Keratinocyte (primary cell): ENCODE data around the gene PEMT.

DNA sequence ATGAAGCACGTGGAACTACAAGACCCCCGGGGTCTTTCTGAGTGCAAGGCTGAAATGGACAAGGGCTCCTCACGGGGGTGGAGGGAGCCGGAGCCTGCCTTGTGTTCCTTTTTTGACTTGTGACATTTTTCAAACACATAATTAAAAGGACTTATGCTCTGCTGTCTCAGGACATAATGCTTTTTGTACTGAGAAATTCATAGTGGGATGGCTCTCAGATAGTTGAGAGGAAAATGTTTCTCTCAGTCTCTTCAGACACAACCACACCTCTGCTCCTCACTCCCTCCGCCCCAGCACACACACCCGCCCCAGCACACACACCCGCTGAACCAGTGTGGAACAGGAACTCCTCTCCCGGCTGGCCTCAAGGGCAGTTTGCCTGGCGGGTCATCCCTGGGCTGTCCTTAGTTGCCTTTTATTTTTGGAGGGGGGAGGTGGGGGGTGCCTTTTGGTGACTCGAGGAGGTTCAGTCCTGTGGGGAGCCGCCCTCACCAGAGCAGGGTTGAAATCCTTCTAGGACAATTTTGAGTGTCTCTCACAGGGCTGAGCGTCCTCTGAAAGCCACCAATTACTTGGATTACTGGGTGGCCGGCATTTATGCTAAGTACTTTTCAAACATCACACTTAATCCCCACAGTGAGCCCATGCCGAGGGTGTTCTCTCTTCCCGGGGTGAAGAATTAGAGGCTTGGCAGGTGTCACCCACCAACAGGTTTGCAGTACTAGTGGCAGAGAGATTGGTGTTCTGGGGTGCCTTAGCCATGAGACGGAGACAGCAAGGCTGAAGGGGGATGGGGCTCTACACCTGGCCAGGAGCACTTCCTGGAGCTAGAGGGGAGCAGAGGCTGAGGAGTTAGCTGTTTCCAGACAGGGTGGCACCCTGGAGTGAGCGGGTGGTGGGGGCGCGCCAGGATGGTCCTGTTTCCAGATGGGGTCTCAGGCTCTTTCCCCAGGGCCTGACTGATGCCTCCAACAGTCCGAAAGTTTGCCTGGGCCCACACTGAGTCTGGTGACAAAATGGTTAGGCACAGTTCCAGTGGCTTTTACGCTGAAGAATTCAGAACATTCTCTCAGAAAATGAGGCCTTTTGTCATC is 2.8 kb downstream of the RASD1 start:
CAGE:
- cytosol, long polyA minus RNA: no peak
- cytosol, long polyA plus RNA: no peak
- long polyA plus RNA: no peak
- nucleus, long polyA minus RNA: no peak
- nucleus, long polyA plus RNA: no peak

DNA sequence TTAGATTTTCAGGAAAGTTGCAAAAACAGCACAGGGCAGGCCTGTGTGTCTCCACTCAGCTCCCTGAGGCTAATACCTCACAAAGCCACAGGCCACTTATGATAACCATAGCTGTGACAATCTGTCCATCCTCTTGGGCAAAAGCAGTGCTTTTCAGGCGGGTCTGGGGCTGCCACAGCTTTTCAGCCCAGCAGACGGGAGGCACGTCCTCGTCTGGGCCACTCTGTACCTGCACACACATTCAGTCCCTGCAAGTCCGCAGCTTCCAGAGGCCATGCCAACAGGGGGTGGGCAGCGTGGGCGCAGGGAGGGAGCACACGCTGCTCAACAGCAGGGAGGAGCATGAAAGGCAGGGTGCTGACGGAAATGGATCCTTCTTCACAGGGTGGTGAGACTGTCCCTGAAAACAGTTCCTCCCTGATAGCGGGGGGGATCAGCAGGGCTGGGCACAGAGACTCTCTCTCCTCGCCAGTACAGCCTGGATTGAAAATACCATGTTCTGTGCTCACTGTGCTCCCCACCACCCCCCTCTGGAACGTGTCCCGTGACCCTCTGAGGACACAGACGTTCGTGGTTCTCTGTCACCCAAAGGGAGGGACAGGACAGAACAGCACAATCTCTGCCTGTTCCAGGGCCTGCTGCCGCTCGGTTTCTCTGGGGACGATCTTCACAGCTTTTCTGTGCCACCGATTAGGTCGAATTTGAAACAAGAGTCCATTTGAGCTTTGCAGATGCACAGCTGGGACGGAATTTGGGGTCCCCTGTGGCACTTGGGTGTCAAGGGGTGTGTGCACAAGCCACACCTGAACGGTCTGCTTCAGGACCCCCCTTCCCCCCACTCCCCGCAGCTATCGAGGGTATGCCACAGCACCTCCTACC is 41.6 kb downstream of the PEMT start:
CAGE:
- cytosol, long polyA minus RNA: no peak
- cytosol, long polyA plus RNA: no peak
- long polyA plus RNA: no peak
- nucleus, long polyA minus RNA: no peak
- nucleus, long polyA plus RNA: no peak

DNA sequence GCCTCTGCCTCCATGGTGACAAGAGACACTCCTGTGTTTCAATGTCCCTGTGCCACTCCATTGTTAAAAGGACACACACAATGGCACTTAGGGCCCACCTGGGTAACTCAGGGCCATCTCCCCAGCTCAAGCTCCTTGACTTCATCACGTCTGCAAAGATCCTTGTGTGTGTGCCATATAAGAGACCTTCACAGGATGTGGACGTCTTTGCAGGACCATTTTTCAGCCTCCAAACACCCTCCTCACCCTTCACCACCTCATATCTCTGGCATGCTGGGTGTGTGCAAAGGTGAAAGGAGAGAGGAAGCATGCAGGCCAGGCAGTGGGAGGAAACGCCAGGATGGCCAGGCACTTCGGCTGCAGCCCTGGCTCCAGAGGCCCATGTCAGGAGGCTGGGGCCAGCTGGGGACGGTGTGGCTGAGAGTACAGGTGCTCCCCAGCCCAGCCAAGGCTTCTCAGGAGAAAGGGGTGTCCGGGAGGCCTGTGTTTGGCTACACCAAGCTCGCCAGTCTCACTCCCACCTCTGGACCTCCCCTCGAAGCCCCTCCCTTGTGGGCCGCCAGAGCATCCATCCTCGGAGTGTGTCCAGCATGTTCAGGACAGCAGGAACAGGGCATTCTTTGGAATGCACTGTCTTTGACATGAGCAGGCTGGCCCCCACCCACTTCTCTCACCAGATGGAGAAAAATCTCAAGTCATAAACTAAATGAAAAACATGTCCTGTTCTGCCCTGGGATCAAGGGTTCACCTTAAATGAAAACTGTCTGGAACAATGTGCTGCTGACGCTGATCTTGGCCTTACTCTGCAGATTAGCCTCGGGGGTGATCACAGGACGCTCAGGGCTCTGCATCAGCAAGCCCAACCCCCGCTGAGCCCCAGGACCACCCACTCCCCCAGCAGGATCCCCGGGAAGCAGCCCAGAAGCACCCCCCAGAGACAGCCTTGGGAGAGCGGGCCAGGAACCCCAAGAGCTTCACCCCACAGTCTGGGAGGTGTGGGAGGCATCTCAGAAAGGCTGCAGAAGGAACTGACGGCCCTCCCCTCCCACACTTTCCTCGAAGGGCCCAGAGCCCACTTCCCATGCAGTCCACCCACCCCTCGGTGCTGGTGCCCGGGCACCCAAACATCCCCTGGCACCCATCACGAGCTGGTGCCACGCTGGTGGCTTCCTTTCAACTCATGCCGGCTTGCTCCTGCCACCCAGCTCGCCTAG is 15.9 kb downstream of the PEMT start:
CAGE:
- cytosol, long polyA minus RNA: no peak
- cytosol, long polyA plus RNA: no peak
- long polyA plus RNA: no peak
- nucleus, long polyA minus RNA: no peak
- nucleus, long polyA plus RNA: no peak

DNA sequence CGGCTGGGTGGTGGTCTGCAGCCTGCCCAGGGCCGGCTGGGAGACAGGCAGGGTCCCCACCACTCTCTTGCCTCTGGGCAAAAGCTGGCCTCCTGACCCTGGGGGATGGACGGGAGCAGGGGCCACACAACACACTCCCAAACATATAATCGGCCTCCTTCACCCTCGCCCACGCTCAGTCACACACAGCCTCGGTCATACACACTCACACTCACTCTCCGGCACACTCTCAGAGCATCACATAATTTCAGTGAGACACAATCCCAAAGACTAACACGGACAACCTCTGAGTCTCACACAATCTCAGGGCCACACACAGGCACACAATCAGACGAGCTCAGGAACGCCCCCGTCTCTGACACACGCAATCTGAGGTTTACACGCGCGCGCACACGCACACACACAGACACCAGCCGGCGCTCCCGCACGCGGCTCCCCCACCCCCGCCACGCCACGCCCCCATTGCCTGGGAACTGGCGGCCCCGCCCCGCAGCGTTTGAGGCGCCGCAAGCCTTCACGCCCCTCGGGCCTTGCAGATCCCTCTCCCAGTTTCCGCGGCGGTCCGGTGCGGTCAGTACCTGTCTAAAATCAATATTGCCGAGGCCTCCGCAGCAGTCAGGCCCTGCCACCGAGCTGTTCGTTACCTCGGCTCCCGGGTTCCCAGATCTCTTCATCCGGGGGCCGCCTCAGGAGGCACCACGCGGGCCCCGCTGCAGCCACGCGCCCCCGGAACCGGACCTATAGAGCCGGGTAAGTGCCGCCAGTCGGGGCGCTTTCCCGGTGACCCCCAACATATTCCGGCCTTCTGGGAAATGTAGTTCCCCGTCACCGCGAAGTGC is at the start of gene PEMT:
Gene PEMT, minus strand, starts transcription at position 756 of the 839 bp plus-strand sequence.
CAGE:
- cytosol, long polyA minus RNA: start-site peak on the minus strand centred at position 748 of the sequence, 24 bp wide, 38 reads
- cytosol, long polyA plus RNA: no peak
- long polyA plus RNA: start-site peak on the minus strand centred at position 691 of the sequence, 104 bp wide, 506 and 132 reads in 2 replicates
- nucleus, long polyA minus RNA: start-site peak on the minus strand centred at position 749 of the sequence, 19 bp wide, 36 reads
- nucleus, long polyA plus RNA: start-site peak on the minus strand centred at position 695 of the sequence, 107 bp wide, 82 and 43 reads in 2 replicates

GRCh38 chr17:17696714-17697796 is 15.8 kb downstream of the RAI1 start:
CAGE:
- cytosol, long polyA minus RNA: no peak
- cytosol, long polyA plus RNA: no peak
- long polyA plus RNA: no peak
- nucleus, long polyA minus RNA: no peak
- nucleus, long polyA plus RNA: no peak

DNA sequence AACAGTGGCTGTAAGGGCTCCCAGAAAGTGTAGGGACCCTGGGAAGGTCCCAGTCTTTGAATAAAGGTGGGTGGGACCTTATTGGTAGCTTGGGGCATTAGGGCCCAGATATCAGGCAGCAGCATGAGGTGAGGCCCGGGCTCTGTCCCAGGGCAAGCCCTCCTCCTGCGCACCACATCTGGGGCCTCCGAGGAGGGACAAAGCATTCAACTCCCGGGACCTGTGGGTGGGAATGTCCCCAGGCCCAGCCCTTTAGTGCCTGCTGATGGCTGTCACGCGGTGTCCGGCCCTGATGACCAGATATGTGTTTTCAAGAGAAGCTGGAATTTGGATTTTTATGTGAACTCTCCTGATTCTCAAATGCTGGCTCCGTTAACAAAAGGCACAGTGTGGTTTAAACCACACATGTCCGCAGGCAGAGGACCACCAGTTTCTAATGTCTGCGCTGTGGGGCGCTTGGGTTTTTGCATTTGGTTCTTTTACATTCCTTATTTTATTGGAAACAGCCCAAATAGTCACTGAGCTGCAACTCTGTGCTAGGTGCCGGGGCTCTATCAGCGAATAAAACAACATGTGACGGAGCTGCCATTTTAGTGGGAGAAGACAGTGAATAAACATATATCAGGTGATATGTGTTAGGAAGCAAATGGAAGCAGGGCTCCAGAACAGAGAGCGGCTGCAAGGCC is 30.5 kb downstream of the RAI1 start:
CAGE:
- cytosol, long polyA minus RNA: no peak
- cytosol, long polyA plus RNA: no peak
- long polyA plus RNA: no peak
- nucleus, long polyA minus RNA: no peak
- nucleus, long polyA plus RNA: no peak

DNA sequence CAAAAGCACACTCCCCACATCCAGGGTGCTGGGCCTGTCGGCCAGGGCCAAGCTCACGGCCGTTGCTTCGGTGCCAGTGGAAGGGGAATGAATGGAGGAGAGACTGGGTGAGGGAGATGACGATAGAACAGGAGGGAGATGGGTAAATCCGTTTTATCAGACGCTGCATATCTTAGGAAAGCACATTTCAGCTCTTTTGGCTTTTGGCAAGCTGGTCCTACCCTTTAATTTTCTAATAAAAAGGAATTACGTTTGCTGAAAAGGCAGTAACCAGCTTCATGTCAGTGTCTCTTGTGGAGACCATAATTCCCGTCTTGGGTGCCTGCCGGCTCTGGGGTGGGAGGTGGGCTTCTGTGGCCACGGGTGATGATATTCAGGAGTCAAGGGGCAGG is 60.5 kb downstream of the RAI1 start:
CAGE:
- cytosol, long polyA minus RNA: no peak
- cytosol, long polyA plus RNA: no peak
- long polyA plus RNA: no peak
- nucleus, long polyA minus RNA: no peak
- nucleus, long polyA plus RNA: no peak

DNA sequence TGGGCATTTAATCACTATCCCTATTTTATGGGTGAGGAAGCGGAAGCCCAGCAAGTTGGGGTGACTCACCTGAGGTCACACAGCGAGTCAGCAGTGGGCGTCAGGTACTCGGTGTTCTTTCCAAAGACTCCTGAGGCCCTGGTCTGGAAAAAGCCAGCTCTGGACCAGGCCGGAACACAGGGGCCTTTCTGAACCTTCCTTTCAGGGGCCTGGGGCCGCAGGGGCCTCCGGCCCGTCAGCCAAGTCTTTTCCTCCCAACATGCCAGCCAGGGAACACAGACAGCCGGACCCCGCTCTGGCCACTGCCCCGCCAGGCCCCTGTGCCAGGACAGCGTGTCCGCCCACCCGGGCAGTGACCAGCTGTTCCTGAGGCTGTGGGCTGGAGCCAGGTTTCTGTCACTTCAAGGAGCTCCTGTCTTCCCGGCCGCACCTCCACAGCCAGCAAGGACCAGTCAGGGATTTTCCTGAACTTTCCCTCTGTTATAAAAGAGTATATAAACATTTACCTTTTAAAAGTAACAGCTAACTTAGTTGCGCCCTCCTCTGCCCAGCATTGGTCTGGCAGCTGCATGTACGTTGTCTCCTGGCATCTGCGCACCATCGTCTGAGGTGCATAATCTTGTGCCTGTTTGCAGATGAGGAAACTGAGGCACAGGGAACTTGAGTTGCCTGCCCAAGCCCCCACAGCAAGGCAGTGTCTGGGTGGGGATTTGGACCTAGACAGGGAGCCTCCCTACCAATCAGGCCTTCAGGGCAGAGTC is 62.4 kb downstream of the SREBF1 start:
CAGE:
- cytosol, long polyA minus RNA: no peak
- cytosol, long polyA plus RNA: no peak
- long polyA plus RNA: no peak
- nucleus, long polyA minus RNA: no peak
- nucleus, long polyA plus RNA: no peak

DNA sequence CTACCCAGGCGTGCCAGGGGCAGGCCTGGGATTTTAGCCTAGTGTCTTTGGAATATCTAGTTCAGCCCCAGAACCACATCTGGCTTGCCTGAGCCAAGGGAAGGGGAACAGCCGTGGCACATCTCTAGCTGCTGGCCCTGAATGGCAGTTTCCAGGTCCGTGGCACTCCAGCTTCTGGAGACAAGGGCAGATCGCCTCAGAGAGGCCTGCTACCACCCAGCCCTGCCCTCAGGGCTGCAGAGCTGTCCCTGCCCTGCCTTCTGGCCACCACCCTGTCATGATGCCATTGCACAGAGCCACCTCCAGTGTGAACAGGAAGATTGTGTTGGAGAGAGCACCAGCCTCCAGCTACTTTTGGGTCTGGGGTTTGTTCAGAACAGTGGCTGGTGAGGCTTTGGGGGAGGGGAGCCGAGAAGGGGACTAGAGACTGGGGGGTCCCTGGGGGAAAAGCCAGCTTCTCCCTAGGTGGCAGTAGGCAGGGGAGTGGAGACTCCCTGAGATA is 29.0 kb downstream of the SREBF1 start:
CAGE:
- cytosol, long polyA minus RNA: no peak
- cytosol, long polyA plus RNA: no peak
- long polyA plus RNA: no peak
- nucleus, long polyA minus RNA: no peak
- nucleus, long polyA plus RNA: no peak

DNA sequence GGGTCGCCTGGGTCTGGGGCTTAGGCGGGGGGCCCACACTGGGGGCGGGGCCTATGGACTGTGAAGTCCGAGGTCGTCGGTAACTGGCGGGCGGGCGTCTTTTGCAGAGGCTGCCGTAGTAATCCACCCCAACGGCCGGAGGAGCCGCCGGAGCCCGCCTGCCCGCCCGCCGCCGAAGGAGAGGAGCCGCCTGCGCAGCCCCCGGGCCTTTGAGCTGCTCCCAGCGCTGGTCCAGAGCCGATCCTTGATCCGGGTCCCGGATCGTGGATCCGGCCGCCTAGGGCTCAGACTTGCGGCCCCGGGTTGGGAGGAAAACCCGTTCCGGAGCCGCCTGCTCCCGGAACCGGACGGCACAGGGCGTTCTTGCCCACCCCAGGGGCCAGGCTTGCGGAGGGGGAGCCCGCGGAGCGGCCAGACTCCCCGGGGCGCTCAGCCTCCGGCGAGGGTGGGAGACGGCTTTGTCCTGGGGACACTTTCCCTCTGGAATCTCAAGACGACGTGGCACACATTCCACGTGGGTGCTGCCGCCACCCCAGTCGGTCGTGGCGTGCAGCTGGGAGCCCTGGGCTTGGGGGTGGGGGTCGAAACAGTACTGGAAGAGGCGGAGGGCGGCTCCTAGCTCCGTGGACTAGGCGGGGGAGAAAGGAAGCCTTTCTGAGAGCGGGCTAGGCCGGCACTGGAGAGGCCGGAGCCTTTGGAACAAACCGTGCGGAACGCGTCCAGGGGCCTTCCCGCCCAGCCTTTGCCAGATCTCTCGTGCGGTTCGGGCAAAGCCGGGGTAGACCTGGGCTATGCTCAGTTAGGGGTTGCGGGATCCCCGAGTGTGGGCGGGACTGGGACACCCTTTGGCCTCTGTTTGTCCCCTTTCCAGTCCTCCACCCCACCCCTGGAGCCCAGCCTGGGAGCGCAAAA is 26.7 kb downstream of the SREBF1 start:
CAGE:
- cytosol, long polyA minus RNA: no peak
- cytosol, long polyA plus RNA: no peak
- long polyA plus RNA: no peak
- nucleus, long polyA minus RNA: no peak
- nucleus, long polyA plus RNA: no peak

GRCh38 chr17:17839769-17840236 is 3.0 kb upstream of the SREBF1 start:
CAGE:
- cytosol, long polyA minus RNA: no peak
- cytosol, long polyA plus RNA: no peak
- long polyA plus RNA: no peak
- nucleus, long polyA minus RNA: no peak
- nucleus, long polyA plus RNA: no peak

DNA sequence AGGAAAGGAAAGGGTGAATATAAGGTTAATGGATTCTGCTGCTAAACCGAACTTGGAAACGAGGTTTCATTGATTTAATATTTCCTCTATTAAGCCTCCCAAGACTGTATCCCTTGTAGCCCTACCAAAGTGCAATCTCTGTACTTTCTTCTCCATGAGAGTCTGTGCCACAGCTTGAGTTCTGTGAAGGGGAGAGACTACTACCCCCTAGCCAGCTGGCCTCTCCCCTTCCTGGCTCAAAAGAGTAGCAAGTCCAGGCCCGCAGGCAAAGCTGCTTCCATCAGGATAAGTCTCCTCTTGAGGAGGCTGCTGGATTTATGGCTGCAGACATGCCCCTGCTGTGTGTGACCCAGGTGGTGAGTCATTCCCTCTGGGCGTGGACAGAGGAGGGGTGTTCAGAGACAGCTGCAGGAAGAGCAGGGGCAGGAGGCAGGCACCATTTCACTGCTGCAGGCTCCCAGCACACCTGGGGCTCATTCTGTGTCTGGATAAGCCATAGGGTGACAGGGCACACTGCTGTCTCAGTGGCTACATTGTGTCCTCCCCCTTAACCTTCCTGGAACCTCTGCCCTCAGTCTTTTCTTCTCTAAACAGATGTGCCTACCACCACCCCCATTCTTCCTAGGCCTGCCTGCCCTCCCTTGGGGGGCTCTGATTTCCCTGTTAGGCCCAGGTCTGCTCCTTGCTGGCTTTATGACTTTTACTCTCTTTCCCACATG is 58.3 kb downstream of the TOM1L2 start:
CAGE:
- cytosol, long polyA minus RNA: no peak
- cytosol, long polyA plus RNA: no peak
- long polyA plus RNA: no peak
- nucleus, long polyA minus RNA: no peak
- nucleus, long polyA plus RNA: no peak

DNA sequence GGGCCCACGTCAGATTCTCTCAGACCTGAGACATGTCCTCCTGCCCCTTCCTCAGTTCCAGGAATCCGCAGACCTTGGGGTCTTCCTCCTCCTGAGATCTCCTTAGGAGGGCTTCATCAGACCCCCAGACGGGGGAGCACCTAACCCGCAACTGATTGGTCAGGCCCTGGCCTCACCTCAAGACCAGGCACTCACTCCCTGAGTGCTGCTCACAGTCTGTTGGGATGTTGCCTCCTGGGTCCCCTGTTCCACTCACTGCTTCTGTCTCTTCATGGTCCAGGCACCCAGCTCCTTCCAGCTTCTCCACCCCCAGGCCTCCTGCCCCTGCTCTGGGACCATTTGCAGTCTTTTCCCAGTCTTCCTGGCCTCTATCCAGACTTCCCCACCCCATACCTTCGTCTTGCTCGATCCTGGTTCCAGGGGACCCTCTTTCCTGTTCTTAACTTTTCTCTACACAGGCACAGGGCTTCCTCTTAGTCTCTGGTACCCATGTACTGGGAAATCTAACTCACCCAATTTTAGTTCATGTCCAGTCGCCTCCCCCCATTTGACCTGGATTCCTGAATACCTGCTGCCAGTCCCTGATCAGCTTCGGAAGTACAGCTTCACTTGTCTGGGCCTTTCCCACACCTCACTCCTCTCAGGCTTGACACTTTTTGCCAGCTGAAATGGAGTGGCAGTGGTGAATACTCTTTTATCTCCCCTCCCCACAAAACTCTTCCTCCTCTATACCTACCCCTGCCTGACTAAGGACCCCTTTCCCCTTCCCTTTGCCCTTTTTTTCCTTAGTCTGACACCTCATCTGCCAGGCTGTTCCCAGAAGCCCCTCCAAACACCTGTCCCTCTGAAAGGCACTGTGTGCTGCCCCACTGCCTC is 1.4 kb downstream of the GID4 start:
CAGE:
- cytosol, long polyA minus RNA: no peak
- cytosol, long polyA plus RNA: start-site peak on the minus strand centred at position 402 of the sequence, 520 bp wide, 30 and 39 reads in 2 replicates
- long polyA plus RNA: no peak
- nucleus, long polyA minus RNA: no peak
- nucleus, long polyA plus RNA: no peak

DNA sequence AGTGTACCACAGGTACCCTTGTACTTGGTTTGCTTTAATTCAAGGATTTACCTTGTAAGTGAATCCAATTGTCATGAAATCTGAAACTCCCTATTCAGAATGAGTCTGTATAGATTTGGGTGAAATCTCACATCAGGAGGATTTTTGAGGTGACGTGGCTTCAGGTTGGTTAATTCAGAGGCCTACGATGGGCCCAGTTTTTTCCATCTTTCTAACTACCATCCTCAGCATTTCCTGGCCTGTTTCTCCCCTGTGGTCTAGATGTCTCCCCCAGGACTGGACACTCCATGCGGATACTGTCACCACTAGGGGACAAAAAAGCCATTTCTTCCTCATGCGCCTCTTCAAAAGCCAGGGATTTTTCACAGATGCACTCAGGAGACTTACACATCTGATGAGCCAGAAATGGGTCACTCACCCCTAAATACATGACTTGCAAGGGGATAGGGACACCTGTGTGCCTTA is 4.7 kb downstream of the GID4 start:
CAGE:
- cytosol, long polyA minus RNA: no peak
- cytosol, long polyA plus RNA: no peak
- long polyA plus RNA: no peak
- nucleus, long polyA minus RNA: no peak
- nucleus, long polyA plus RNA: no peak

CAGE:
- cytosol, long polyA minus RNA: no peak
- cytosol, long polyA plus RNA: no peak
- long polyA plus RNA: no peak
- nucleus, long polyA minus RNA: no peak
- nucleus, long polyA plus RNA: no peak
These were observed 5.2 kb upstream of the ALKBH5 start for GRCh38 chr17:18178444-18178793.

GRCh38 chr17:18182508-18182704 is 1.2 kb upstream of the ALKBH5 start:
CAGE:
- cytosol, long polyA minus RNA: no peak
- cytosol, long polyA plus RNA: no peak
- long polyA plus RNA: no peak
- nucleus, long polyA minus RNA: no peak
- nucleus, long polyA plus RNA: no peak

CAGE:
- cytosol, long polyA minus RNA: no peak
- cytosol, long polyA plus RNA: no peak
- long polyA plus RNA: no peak
- nucleus, long polyA minus RNA: no peak
- nucleus, long polyA plus RNA: no peak
These were observed 3.0 kb downstream of the ALKBH5 start for GRCh38 chr17:18186254-18187301.

DNA sequence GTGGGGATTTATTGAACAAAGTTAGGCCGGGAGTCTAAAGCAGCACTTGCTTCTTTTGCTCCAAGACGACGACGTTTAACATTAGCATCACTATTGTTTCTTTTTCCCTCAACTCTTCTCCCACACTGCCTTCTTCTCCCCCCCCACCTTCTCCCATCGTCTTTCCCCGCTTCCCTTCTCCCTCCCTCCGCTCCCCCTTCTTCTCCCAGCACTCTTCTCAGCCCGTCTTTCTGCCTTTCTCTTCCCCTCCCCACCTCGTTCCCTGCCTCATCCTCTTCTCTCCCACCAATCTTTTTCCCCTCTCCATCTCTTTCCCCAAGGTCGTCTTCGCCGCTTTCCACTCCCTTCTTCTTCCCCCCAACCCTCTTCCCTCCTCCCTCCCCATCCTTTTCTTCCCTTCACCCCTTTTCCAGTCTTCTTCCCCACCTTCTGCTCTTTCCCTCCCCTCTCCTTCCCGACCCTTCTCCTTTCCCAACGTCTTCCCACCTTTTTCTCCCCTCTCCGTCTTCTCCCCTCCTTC is 33.2 kb downstream of the EVPLL start:
CAGE:
- cytosol, long polyA minus RNA: no peak
- cytosol, long polyA plus RNA: no peak
- long polyA plus RNA: no peak
- nucleus, long polyA minus RNA: no peak
- nucleus, long polyA plus RNA: no peak

GRCh38 chr17:18867140-18867582 is 9.2 kb downstream of the PRPSAP2 start:
CAGE:
- cytosol, long polyA minus RNA: no peak
- cytosol, long polyA plus RNA: no peak
- long polyA plus RNA: no peak
- nucleus, long polyA minus RNA: no peak
- nucleus, long polyA plus RNA: no peak

DNA sequence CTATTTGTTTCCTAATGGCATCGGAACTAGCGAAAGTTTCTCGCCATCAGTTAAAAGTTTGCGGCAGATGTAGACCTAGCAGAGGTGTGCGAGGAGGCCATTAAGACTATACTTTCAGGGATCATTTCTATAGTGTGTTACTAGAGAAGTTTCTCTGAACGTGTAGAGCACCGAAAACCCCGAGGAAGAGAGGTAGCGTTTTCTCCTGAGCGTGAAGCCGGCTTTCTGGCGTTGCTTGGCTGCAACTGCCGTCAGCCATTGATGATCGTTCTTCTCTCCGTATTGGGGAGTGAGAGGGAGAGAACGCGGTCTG is 15.0 kb upstream of the GRAP start:
CAGE:
- cytosol, long polyA minus RNA: no peak
- cytosol, long polyA plus RNA: no peak
- long polyA plus RNA: no peak
- nucleus, long polyA minus RNA: no peak
- nucleus, long polyA plus RNA: no peak